Mammary microvascular endothelial cell (primary cell): ENCODE measurements around a stretch of chr5.

DNA sequence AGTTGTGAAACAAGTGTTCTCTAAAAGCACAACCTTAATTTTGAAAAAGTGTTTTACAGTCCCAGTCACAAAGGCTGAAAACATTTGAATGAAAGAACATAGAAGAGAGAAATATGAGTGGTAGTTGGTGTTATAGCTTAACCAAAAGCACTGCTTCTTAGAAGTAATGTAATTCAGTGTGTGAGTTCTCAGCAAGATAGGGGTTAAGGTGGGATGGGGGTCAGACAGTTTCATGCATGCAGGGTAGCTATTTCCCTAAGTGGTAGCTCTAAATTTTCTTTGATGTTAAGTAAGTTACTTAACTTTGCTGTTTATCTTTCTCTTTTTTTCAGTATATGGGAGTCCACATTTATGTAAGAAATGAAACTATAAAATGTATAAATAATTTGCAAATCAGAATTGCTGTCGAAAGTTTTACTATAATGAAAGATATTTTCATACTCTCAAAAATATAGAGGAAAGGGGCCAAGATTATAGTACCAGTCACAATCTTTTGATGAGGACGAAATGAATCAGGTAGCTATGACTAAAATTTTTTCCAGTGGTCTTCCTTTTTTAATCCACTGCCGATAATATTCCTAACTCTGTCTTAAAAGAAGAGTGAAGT is 2.2 kb downstream of the RAD17 start:
- RAMPAGE, long total RNA, result no peak

DNA sequence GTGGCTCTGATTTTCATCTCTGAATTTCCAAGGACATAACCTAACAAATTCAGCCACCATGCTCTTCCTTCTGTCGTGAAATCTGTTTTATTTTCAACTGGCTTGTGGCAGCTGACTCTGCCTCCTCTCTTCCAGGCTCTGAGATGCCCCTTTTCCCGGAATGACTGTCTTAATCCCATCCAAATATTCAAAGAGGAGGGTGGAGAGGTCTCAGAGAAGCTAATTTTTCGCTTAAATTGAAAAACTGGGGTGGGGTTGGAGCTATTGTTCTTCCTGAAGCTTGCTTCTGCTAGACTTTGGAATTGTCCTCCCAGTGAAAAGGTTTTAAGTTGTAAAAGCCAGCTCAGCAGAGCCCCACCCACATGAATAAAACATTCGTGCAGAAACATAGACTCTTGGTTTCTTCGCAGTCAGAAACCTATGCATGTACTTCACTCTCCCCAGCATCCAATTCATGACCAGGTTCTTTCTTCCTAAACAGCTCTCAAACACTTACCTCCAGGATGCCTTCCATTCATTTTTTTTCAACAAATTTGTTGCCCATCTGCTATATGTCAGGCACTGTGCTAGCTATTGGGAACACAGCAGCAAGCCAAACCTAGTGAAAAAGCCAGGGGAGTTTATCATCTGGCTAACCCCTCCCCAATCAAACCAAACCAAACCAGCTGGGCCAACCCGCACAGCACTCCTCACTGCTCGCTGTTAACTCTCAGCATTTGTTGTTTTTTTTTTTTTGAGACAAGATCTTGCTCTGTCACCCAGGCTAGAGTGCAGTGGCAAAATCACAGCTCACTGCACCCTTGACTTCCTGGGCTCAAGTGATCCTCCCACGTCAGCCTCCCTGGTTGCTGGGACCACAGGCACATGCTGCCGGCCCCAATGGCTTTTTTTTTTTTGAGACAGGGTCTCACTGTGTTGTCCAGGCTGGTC is 38.0 kb upstream of the OCLN start:
- RAMPAGE, long total RNA, result no peak

DNA sequence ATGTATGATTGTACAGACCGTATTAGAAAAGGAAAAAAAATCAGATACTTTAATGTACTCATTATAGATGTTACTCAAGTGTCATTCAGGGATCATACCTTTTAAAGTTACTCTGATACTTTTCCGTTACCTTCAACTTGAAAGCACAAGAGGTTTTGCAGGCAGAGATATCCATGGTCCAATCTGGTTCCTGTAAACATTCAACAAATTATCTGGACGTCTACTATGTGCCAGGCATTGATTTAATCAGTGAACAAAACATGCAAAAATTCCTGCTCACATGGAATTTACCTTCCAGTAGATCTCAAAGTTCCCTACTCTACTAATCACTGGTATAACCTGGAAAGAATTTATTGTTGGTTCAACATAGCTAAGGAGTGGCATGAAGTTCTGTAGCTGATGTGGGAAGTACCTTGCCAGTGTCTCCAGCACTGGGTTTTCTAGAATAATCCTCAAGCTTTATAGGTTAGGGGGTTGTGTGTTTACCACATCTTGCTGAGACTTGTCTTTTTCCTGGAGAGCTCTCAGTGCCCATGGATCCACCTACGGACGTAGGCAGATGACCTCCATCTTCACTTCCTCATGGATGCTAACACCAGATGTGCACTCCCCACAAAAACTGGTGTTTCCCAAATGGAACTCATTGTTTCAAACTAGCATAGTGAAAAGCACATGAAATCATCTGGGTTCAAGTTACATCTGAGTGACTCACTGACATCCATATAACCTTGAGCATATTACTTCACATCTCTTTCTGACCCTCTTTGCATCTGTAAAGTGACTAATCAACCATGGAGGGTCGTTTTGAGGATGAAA is 9.9 kb downstream of the OCLN start:
- RAMPAGE, long total RNA, result no peak

GRCh38 chr5:71465656-71466302 is 10.3 kb downstream of the BDP1 start:
- RAMPAGE, long total RNA, result no peak

DNA sequence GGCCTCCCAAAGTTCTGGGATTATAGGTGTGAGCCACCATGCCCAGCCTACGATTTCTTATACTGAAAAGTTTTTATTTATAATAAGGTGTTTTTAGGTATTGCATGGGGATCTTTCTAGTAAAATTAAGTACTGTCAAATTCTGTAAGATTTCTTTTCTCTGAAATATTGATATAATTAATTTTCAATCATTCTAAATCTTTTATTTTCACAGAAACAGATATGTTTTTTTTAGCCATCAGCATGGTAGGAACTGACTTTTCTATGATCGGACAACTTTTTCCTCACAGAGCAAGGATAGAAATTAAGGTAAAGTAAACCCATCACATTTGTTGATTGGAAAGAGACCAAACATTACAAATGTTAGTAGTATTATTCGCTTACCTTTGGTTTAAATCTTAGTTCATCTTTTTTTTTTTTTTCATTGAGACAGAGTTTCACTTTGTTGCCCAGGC is 14.8 kb downstream of the BDP1 start:
- RAMPAGE, long total RNA, result no peak

- RAMPAGE, long total RNA, result no peak
Observed at GRCh38 chr5:71489311-71489725, 33.9 kb downstream of the BDP1 start.

DNA sequence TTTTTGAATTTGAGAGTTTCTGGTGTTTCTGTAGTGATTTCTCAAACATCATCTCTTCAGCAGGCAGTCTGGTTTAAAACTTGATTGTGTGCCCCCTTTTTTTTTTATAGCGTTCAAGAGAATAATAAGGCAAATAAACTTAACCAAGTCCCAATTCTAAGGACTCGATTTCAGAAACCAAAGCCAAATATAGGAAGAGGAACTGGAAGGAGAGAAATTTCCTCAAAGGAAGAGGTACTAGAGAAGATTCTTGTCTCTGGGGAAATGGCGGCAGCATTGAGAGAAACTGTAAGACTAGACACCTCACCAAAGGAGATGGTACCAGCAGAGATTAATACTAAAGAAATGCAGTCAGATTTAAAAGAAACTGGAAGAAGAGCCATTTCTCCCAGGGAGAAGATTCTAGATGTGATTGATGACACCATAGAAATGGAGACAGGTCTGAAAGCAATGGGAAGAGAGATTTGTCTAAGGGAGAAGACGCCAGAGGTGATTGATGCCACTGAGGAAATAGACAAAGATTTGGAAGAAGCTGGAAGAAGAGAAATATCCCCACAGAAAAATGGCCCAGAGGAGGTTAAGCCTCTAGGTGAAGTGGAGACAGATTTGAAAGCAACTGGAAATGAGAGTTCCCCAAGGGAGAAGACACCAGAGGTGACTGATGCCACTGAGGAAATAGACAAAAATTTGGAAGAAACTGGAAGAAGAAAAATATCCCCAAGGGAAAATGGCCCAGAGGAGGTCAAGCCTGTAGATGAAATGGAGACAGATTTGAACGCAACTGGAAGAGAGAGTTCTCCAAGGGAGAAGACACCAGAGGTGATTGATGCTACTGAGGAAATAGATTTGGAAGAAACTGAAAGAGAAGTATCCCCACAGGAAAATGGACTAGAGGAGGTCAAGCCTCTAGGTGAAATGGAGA is 54.2 kb downstream of the BDP1 start:
- RAMPAGE, long total RNA, result no peak

DNA sequence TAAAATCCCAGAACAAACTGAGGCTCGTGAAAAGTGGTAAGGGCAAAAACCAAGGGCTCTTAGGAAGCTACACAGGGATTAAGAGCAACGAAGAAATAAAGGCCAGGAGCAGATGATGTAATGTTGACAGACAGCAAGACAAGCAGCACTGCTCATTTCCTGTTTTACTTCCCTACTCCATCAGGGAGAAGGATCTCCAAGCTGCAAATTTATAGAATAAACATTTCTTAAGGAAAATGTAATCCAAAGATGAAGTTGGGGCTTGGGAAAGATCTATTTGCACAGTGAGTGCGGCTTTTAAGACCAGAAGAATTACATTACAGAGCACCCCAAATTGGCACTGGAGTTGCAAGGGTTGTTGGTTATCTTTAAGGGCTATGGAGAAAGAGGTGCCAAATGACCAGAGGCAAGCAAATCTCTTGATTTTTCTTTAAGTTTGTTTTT is 182.2 kb upstream of the MAP1B start:
- RAMPAGE, long total RNA, result no peak

GRCh38 chr5:72079308-72079635 is 28.0 kb upstream of the MAP1B start:
- RAMPAGE, long total RNA, result no peak

DNA sequence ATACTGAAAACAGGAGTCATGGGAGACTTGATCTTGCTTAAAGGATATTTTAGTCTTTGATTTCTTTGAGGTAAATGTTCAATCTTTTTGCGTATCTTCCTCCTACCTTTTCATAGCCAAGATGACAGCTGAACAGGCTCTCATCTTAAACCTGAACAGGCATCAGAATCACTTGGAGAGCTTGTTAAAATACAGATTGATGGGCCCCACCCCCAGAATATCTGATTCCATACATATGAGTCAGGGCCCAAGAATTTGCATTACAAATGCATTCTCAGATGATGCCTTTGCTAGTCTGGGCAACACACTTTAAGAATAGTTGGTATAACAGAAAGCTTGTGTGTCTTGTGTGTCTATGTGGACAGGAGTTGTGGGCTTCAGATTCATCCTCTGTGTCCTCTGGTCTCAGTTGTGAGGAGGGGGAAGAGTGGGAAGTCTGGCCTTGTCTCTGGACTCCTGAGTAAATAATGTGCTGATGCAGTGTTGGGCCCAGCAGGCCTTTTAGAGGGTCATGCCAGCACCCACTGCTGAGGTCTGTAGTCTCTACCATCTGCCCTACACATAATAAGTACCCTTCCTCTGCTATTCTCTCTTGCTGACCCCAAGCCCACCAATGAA is 43.0 kb downstream of the PTCD2 start:
- RAMPAGE, long total RNA, result no peak

- RAMPAGE, long total RNA, result no peak
Observed at GRCh38 chr5:72463931-72464322, 43.3 kb downstream of the ZNF366 start.

DNA sequence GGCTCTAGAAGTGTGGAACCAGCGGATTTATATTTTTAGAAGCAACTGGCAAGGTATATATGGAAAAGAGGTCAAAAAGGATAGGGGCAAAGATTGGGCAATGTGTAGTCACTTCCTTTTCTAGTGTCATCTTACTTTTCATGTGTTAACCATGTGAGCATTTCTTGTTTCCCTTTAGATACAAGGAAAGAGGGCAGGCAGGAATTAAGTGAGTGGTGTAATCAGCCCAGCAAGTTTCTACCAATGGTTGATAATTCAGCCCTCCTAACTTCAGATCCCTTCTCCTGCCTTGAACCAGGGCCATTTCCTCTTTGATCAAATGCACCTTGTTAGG is 111.6 kb upstream of the ZNF366 start:
- RAMPAGE, long total RNA, result no peak

DNA sequence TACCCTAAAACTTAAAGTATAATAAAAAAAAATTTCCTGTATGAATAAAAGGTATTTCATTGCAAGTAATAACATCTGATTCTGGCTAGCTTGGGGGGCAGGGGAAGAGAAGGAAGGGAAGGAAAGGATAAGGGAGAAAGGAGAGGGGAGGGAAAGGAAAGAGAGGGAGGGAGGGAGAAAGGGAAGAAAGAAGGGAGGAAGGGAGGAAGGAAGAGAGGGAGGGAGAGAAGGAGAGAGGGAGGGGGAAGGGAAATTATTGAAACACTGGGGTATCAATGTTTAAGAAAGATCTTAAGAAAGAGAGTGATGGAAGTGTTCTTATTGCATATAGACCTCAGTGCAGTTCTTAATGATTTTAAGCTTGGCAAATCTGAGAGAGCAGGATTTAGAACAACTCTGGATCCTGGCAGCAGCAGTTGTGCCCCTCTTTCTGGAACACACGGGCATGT is 129.9 kb upstream of the ZNF366 start:
- RAMPAGE, long total RNA, result no peak

DNA sequence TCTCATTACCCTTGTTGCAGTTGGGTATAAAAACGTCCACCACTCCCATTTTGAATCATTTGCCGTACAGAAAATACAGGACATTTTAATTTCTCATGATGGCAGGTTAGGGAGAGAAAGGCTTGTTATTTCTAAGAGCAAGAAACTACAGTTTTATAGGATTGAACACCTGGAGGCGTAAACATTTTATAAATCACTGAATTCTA is 699 bp upstream of the TNPO1 start:
- RAMPAGE, long total RNA, result no peak

GRCh38 chr5:72901479-72902193 is 54.2 kb upstream of the FCHO2 start:
- RAMPAGE, long total RNA, result no peak

- RAMPAGE, long total RNA, result no peak
Observed at GRCh38 chr5:73119089-73120232, 914 bp upstream of the TMEM171 start.

GRCh38 chr5:73201615-73202062 is 28.6 kb downstream of the TMEM174 start:
- RAMPAGE, long total RNA, result no peak

DNA sequence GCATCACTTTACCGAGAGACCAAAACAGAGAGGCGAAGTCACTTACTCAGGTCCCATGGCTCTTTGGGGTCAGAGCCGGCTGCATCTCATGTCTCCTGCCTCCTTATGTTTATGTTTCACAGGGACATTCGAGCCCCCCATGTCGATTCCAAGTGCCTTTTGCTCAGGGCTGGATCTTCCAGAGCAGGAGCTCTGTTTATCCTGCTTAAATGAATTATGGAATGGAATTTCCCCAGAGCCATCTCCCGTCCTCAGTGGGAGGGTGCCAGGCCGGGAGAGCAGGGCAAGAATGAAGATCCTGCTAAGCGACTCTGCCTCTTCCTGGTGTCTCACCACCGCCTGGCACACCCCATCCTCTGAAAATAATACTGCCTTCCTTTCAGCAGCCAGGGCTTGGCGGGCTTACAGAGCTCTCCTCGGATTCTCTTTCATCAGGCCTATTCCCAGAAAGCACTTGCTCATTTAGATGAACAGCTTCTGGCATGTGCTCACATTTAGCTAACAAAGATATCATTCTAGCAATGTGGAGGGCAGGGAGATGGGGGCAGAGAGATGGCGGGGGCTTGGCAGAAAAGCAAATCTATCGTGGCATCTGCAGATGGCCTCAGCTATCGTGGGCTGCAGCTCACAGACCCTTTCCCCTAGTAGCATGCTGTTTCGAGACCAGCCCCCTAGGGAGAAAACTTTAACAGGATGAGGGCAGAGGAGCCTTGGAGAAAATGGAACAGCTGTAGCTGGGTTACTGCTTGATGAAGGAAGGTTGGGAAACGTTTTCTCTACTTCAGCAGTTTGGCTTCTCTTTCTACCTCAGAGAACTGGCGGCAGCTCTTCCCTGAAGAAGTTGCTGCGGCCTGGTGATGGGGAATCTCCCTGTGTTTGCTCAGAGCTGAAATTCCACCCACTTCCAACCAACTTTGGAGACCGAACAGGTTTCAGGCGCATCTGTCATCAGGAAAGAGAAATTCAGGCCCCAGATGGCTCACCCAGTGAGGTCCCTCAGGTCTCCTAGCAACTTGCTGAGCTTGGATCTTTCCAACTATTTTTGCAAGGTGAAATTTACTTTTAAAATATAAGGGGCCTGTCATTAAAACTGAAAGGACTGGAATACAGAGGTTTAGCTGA is 102.0 kb downstream of the TMEM174 start:
- RAMPAGE, long total RNA, result no peak

GRCh38 chr5:73446431-73447074 is 2.0 kb downstream of the FOXD1 start:
- RAMPAGE, long total RNA, result no peak

- RAMPAGE, long total RNA, result no peak
Observed at GRCh38 chr5:73780655-73781054, 154.7 kb downstream of the ARHGEF28 start.